Keratinocyte (primary cell): ENCODE results near the gene GGPS1.

DNA sequence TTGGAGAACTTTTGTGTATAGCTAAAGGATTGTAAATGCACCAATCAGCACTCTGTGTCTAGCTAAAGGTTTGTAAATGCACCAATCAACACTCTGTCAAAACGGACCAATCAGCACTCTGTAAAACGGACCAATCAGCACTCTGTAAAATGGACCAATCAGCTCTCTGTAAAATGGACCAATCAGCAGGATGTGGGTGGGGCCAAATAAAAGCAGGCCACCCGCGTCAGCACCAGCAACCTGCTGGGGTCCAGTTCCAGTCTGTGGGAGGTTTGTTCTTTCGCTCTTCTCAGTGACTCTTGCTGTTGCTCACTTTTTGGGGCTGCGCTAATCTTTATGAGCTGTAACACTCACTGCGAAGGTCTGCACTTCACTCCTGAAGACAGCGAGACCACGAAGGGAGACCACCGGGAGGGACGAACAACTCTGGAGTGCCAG lies 110.3 kb downstream of the KCNK1 start:
CAGE:
- cytosol, long polyA minus RNA, result no peak
- cytosol, long polyA plus RNA, result no peak
- long polyA plus RNA, result no peak
- nucleus, long polyA minus RNA, result no peak
- nucleus, long polyA plus RNA, result no peak

GRCh38 chr1:234315120-234315649 lies 58.1 kb upstream of the COA6 start:
CAGE:
- cytosol, long polyA minus RNA, result no peak
- cytosol, long polyA plus RNA, result no peak
- long polyA plus RNA, result no peak
- nucleus, long polyA minus RNA, result no peak
- nucleus, long polyA plus RNA, result no peak

DNA sequence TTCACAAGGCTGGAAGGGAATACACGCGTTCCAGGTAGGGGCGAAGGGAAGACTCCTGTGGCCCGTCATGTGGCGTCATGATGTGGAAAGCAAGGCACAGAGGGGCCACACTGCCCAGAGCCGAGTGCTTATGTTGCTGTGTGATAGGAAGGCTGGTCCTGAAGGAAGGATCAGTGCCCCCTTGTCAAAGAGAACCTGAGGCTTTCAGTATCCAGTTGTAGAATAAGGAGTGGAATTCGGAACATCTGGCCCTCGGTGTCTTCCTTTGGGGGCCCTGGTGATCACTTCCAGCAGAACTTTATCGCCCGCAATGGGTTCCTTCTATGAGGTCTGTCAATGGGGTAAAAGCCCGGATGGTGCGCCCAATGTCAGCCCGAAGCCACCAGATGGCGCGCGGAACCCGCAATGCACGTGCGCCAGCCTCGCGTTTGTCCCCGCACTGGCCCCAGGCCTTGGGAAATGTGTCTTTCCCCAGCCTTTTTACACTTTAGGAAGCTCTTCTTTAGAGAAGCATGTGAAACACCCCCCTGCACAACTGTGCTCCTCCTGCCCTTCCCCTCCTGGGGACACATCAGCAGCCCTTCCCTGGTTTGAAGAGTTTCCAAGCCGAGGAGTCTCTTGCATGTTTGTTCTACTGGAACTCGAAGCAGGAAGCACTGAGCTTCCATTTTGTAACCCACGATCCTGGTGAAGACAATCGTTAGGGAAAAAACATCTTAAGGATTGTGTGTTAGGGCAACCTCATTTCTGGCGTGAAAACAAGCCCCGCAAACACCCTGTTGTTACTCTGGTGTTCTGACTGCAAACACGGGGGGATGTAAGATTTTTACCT lies 20.1 kb upstream of the TARBP1 start:
CAGE:
- cytosol, long polyA minus RNA, result no peak
- cytosol, long polyA plus RNA, result no peak
- long polyA plus RNA, result no peak
- nucleus, long polyA minus RNA, result no peak
- nucleus, long polyA plus RNA, result no peak

GRCh38 chr1:234503497-234504137 lies 24.6 kb upstream of the TARBP1 start:
CAGE:
- cytosol, long polyA minus RNA, result no peak
- cytosol, long polyA plus RNA, result no peak
- long polyA plus RNA, result no peak
- nucleus, long polyA minus RNA, result no peak
- nucleus, long polyA plus RNA, result no peak

DNA sequence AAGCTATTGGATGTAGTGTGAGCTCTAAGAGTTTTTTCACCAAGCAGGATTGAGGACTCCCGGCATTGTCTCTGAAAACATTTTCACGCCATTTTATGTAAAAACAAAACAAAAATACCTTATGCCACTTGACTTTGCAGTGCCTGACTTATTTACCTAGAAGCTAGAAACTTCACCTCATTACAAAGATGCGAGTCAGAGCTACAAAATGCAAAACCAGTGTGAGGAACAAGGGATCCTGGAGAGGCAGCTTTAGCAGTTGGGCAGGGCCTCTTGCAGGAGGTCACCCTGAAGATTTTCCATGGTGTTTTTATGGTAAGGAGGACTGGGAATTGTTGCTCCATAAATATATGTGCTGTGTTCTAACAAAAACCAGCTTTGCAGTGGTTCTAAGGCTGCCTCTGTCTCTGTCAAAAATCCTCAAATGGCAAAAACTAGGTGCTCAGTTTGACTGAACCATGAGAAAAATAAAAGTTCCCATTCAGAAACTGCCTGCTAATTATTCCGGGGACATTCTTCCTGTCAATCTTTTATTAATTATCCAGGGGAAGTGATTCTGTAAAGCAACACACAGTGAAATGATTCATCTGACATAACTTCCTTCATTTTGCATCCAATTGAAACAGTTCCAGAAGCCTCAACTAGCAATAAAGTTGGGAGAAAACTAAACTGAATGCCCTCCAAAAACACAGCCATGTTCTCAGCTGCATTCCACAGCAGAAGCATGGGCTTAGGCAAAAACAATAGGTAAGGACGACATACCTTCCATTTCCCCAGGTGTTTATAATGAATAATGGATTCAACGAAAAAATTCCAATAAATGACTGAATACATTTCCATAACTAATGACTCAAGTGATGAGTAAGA lies 36.6 kb upstream of the TARBP1 start:
CAGE:
- cytosol, long polyA minus RNA, result no peak
- cytosol, long polyA plus RNA, result no peak
- long polyA plus RNA, result no peak
- nucleus, long polyA minus RNA, result no peak
- nucleus, long polyA plus RNA, result no peak

CAGE:
- cytosol, long polyA minus RNA, result no peak
- cytosol, long polyA plus RNA, result no peak
- long polyA plus RNA, result no peak
- nucleus, long polyA minus RNA, result no peak
- nucleus, long polyA plus RNA, result no peak
These were observed 12.0 kb downstream of the IRF2BP2 start for GRCh38 chr1:234598007-234598364.

DNA sequence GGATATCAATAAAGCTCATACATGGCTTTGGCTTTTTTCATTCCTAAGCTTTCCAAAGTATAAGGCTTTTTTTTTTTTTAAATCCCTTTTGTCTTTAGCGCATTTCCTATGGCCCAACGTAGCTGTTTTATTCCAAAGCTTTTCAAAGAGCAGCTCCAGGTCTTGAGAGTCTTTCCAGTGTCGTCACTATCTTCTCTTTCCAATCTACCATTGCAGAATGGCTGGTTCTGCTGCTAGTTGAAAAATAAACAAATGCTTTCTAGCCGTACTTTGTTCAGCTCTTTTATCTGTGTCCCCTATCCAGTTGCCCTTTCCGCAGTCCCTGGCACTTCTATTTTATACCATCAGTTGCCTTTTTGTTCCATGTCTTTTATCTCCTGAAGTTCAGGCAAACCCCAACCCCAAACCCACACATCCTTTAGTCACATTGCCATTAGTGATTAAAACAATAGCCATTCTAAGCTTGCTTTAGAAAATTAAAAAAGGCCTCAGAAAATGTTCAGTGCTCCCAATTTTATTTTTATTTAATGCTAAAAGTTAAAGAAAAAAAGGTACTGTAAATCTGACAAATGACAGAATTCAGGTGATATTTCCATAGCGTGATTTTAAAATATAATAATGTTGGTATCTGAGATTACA lies 6.1 kb downstream of the IRF2BP2 start:
CAGE:
- cytosol, long polyA minus RNA, result no peak
- cytosol, long polyA plus RNA, result no peak
- long polyA plus RNA, result no peak
- nucleus, long polyA minus RNA, result no peak
- nucleus, long polyA plus RNA, result no peak

GRCh38 chr1:234604410-234605667 lies 5.1 kb downstream of the IRF2BP2 start:
CAGE:
- cytosol, long polyA minus RNA, result start-site peak on the minus strand at chr1:234605577-234605591, 12 reads
- cytosol, long polyA plus RNA, result no peak
- long polyA plus RNA, result no peak
- nucleus, long polyA minus RNA, result no peak
- nucleus, long polyA plus RNA, result no peak

DNA sequence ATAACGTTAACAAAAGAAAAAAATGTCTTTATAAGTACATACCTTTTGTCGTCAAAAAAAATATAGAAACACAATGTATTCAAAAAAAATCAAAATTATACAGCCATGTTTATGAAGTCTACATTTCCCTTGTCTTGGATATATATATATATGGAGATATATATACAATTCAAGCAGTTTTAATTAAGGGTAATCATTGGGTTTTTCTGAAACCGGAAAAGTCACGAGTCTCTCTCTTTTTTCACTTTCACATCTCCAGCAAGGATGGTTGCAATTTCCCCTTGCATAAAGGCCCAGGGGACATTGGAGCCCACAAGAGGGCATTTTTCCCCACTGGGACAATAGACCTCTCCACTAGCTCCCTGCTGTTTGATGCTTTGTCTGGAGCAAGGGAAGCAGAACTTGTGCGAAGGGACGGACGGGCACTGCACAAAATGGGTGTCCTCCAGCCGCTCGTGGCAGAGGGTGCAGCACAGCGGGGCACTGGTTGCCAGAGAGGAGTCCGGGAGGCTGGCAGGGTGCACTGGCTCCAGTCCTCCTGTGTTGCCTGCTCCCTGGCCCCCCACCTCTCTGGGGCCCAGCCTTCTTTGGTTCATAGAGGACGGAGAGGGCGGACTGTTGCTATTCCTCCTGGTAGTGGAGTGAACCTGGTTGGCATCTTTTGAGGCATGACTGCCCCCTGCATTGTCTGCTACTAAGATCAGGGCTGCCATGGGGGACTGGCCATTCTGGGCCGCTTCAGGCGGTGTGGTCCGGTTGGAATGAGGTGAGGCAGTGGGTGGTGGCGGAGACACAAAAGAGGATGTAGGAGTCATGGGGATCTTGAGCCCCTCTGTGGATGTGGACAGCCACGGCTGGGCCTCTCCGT lies 2.8 kb downstream of the IRF2BP2 start:
CAGE:
- cytosol, long polyA minus RNA, result start-site peak on the minus strand centred at position 39 of the sequence, 18 bp wide, 18 reads; start-site peak on the minus strand centred at position 264 of the sequence, 135 bp wide, 194 reads; start-site peak on the minus strand centred at position 547 of the sequence, 5 bp wide, 18 reads; start-site peak on the minus strand centred at position 632 of the sequence, 24 bp wide, 19 reads
- cytosol, long polyA plus RNA, result no peak
- long polyA plus RNA, result no peak
- nucleus, long polyA minus RNA, result no peak
- nucleus, long polyA plus RNA, result no peak

DNA sequence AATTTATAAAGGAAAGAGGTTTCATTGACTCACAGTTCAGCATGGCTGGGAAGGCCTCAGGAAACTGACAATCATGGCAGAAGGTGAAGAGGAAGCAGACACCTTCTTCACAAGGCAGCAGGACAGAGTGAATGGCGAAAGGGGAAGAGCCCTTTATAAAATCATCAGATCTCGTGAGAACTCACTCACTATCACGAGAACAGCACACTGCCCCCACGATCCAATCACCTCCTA lies 86.0 kb upstream of the IRF2BP2 start:
CAGE:
- cytosol, long polyA minus RNA, result no peak
- cytosol, long polyA plus RNA, result no peak
- long polyA plus RNA, result no peak
- nucleus, long polyA minus RNA, result no peak
- nucleus, long polyA plus RNA, result no peak

DNA sequence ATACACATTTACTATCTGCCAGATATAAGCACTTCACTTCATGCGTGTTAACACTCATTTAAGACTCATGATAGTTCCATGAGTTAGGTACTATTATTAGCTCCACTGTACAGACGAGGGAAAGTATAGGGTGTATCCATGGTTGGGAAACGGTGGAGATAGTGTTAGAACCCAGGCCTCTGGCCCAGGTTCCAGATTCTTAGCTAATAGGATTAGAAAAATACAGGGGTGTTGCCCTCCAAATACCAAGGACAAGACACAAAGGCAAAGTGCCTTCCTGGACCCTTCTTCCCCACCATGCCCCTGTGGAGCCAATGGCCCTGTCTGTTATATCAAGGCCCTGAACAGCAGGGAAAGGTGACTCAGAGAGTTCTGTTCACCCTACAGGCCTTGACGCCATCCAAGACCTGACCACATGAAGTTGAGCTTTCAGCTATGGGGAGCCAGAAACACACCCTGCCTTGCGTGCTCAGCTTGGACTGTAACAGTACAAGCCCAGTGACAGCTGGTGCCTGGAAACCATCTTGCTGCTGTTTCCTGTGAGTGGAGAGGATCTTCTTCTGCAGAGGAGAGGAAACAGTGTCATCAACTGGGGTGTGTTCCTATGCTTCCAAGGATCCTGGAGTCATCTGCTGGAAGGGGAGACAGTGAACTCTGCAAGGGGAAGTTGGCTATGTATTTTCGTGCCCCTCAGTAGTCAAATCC lies 164.9 kb upstream of the IRF2BP2 start:
CAGE:
- cytosol, long polyA minus RNA, result no peak
- cytosol, long polyA plus RNA, result no peak
- long polyA plus RNA, result no peak
- nucleus, long polyA minus RNA, result no peak
- nucleus, long polyA plus RNA, result no peak

DNA sequence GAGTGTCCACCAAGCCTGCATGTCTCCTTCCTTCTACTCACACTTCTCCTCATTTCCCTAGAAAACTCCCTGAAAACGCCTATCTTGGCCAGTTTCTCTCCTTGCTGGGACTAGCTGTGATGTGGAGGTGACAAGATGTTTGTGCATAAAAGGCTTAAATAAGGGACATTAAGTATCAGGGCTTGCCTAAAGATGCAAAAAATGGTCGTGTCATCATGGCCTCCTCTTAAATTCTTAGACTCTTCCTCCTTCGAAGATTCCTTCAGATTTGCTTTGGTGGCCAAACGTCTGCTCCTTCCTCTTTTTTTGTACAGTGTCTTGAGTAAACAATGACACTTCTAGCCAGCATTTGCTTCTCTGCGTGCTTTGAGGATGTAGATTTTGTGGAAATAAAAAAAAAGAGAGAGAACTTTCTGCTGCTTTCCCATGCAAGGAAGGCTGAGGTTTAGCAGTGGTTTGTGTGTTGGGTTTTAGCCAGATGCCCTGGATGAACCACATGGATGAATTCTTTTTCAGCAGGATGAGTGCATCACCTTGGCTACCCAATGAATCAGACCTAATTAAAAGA lies 239.2 kb upstream of the IRF2BP2 start:
CAGE:
- cytosol, long polyA minus RNA, result no peak
- cytosol, long polyA plus RNA, result no peak
- long polyA plus RNA, result no peak
- nucleus, long polyA minus RNA, result no peak
- nucleus, long polyA plus RNA, result no peak

DNA sequence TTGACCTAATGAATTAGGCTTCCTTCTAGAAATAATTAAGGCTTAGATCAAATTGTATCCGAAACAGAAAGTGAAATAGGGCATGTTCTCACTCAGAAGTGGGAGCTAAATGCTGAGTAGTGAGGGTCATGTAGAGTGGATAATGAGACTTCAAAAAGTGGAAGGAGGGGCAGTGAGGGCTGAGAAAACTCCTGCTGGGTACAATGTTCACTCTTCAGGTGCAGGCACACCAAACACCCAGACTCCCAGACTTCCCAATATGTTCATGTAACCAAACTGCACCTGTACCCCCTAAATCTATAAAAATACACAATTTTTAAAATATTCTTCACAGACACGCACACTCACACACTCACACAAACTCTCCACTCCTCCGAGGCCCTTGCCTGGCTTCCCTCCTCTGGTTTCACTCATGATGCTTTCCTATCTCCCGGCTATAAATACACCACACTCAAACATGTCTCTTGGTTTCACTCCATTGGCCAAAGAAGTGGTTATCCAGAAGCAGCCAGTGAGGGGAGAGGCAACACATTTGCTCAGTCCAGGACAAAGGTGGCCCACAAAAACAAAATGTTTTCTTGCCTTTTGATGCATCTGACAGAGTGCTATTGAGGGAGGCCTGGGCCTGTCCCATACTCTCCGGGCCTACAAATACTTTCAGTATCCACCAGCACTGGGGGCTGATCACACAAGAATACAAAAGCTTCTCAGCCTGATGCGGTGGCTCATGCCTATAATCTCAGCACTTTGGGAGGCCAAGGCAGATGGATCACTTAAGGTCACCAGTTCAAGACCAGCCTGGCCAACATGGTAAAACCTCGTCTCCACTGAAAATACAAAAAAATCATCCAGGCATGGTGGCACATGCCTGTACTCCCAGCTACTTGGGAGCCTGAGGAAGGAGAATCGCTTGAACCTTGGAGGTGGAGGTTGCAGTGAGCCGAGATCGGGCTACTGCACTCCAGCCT lies 249.1 kb downstream of the TOMM20 start:
CAGE:
- cytosol, long polyA minus RNA, result no peak
- cytosol, long polyA plus RNA, result no peak
- long polyA plus RNA, result no peak
- nucleus, long polyA minus RNA, result no peak
- nucleus, long polyA plus RNA, result no peak

GRCh38 chr1:234917984-234919030 lies 210.3 kb downstream of the TOMM20 start:
CAGE:
- cytosol, long polyA minus RNA, result no peak
- cytosol, long polyA plus RNA, result no peak
- long polyA plus RNA, result no peak
- nucleus, long polyA minus RNA, result no peak
- nucleus, long polyA plus RNA, result no peak

GRCh38 chr1:234921563-234922146 lies 207.0 kb downstream of the TOMM20 start:
CAGE:
- cytosol, long polyA minus RNA, result no peak
- cytosol, long polyA plus RNA, result no peak
- long polyA plus RNA, result no peak
- nucleus, long polyA minus RNA, result no peak
- nucleus, long polyA plus RNA, result no peak

DNA sequence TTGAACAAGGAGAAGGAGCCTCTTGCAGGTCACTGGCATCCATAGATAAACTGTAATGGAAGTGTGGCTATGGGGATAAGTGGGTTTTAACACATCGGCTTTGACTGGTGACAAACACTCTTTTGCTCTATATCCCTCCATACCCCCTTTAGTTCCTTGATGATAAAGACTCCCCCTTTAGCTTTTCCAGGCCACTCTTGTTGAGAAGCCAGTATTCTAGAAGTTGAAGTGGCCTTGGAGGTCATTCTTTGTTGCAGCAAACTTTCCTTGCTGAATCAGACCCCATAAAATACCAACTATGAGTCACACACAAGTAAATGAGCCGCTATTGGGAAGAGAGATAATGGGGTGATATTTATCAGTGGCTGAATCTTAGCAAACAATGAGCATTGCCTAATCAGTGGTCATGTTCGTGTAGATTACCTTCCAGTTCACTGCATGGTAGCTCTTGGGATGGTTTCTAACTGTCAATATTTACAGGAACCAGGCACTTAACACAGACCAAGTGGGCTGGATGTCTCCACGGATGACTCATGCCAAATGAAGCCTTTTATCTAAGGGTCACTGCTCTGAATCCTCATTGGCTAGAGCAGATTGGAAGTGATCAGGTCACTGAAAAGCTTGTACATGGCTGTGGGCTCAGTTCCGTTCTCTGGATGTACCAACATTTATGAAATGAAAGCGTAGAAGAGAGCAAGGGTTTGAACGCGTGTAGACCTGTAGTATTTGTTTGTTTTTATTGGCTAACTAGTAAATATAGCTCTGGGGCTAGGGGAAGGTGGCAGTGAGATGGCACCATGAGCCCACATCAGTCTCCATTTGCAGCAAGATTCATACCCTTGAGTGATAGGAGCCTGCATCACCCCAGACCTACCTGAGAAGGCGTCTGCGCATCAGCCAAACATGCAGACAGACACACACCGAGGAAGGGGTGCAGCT lies 153.5 kb downstream of the TOMM20 start:
CAGE:
- cytosol, long polyA minus RNA, result no peak
- cytosol, long polyA plus RNA, result no peak
- long polyA plus RNA, result no peak
- nucleus, long polyA minus RNA, result no peak
- nucleus, long polyA plus RNA, result no peak

DNA sequence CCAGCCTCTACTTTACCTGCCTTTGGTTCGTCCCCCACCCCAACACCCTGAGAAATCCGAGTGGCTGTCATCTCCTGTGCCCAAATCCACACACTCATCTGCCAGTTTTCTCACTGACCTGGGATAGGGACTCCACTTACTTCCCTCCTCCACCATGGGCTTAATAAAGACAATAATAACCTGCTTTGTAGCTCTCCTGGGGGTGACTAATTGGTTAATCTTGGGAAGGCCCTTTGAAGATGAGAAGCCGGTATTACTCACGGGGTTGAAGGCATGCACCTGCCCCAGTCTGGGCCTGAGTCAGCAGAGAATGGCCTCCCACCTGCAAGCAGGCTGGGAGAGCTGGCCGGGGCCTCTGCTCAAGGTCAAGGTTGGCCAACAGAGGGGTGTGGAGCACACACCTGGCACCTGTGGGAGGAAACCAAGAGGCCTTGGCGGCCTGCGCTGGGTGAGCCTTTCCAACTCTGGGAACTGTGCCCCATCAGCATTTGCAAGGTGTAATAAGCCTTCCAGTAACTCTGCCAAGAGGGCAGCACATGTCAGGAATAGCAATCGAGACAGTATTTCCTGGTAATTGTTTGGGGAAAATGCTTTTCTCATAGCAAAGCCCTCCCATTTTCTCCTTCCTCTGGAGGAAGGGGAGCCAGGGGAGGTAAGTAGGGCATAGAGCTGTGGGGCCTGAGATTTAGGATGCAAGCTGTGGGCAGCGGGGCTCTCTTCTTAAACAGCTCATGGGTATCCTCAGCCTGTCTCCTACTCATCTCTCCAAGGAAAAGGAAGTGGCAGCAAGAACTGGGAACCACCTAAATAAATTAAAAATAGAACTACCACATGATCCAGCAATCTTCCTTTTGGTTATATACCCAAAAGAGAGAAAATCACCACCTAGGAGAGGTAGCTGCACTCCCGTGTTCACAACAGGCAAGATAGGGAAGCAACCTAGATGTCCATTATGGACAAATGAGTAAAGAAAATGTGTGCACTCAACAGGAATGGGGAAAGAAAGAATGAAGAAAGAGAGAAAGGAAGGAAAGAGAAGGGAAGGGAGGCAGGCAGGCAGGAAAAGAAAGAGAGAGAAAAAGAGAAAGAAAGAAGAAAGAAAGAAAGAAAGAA lies 48.9 kb downstream of the TOMM20 start:
CAGE:
- cytosol, long polyA minus RNA, result no peak
- cytosol, long polyA plus RNA, result no peak
- long polyA plus RNA, result no peak
- nucleus, long polyA minus RNA, result no peak
- nucleus, long polyA plus RNA, result no peak

DNA sequence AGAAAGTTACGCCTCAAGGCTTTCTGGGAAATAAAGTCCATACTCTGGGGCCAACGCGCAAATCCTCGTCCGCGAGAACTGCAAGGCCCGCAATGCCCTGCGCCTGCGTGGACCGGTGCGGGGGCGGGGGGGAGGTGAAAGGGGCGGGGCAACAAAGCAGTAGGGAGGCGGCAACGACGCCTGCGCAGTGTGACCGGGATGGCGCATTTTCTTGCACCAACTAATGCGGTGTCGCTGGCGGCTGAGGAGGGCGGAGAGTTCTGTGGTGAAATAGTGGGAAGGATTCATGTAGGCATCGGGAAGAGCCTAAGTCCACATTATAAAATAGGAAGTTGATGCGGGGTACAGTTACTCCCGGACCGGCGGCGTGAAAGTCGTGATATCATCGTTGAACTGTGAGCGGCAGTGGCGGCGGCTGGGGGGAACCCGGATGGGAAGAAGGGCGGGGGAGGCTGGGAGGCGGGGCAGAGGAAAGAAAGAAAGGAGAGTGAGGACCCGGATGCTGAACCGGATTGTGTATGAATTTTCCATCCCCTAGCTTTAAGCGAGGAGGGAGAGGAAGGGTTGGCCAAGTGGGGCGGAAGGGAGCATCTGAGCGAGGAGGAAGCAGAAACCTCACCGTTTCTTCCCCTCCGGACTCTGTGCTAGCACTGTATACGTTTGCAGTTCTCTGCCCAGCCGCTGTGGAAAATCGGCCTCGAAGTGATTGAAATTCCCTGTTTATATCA lies at the start of gene GGPS1:
TSS of gene GGPS1 (plus strand) at position 187 of the 728 bp plus-strand sequence.
CAGE:
- cytosol, long polyA minus RNA, result no peak
- cytosol, long polyA plus RNA, result start-site peak on the plus strand centred at position 207 of the sequence, 44 bp wide, 1,242 and 315 reads in 2 replicates
- long polyA plus RNA, result no peak
- nucleus, long polyA minus RNA, result start-site peak on the plus strand centred at position 188 of the sequence, 6 bp wide, 203 reads
- nucleus, long polyA plus RNA, result start-site peak on the plus strand centred at position 211 of the sequence, 31 bp wide, 71 and 22 reads in 2 replicates

GRCh38 chr1:235454007-235454554 lies 50.2 kb downstream of the B3GALNT2 start:
CAGE:
- cytosol, long polyA minus RNA, result no peak
- cytosol, long polyA plus RNA, result no peak
- long polyA plus RNA, result no peak
- nucleus, long polyA minus RNA, result no peak
- nucleus, long polyA plus RNA, result no peak

DNA sequence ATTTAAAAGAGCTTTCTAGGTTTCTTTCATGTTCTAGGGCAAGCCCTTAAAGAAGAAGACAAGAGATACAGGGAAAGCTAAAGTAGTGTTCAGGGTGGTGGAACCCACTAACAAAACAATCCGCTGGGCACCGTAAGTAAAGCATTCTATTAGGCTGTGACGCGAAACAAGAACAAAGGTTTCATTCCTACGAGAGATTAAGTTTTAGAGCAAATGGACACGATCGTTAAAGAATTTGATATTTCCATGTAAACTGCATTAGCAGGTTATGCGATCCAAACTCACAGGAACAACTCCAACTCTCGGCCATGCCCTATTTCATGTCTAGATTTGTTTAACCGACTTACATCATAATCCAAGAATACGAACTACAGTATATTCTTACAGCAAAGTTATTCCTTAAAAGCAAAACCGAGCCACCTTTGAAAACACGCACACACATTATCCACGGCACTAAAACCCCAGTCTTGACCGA lies 963 bp downstream of the B3GALNT2 start:
CAGE:
- cytosol, long polyA minus RNA, result no peak
- cytosol, long polyA plus RNA, result no peak
- long polyA plus RNA, result no peak
- nucleus, long polyA minus RNA, result no peak
- nucleus, long polyA plus RNA, result no peak